Cardiac muscle cell (in vitro differentiated cells and primary cell): ENCODE measurements around a stretch of chr10.

DNA sequence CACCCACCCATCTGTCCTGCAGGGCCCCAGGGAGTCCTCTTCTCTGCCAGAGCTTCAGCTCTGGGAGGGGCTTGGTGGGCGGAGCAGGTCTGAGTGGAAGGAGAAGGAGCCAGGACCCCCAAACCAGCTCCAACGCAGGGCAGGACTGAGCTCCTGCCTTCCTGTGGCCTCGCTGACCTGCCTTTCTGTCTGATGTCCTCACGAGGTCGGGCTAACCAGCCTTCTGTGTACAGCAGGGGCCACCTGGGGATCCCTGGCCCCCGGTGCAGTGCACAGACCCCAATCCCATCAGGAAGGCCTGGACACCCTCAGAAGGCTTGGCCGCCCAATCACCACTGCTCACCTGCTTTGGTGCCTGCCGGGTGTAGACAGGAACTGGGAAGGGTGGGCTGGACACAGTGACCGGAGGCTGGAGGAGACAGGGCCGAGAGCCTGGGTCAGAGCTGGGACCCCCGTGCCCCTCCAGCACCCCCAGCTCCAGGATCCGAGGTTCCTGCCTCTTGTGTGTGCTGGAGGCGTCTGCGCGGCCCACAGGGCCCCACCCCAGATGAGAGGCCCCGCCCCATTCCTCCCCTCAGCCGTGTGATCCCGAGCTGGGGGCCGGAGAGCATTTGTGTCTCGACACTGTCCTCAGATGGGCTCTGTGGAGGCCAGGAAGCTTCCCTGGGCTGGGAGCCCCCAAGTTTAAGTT lies 9.5 kb downstream of the ADAM8 start:
- RAMPAGE, long total RNA: no peak
- RRBS: 74% methylated on average over 2 of the region's 20 CpGs

GRCh38 chr10:133277646-133278356 lies 1.1 kb upstream of the ADAM8 start:
- RAMPAGE, long total RNA: no peak
- RRBS: no CpG with 5 or more reads among the region's 16 CpGs

DNA sequence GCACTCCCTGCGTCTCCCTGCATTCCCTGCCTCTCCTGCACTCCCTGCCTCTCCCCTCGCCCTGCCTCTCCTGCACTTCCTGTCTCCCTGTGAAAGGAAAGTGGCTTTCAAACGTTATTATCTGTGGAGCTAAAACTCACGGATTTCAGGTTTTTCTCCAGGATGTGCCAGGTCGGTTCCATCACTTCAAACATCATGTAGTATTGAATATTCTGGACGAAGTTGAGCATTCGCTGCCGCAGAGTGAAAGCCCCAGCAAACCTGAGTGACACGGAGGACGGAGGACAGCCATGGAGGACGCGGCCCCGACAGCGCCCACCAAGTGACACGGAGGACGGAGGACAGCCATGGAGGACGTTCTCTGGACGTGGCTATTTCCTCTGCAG lies 7.1 kb upstream of the ADAM8 start:
- RAMPAGE, long total RNA: no peak
- RRBS: no CpG with 5 or more reads among the region's 18 CpGs

DNA sequence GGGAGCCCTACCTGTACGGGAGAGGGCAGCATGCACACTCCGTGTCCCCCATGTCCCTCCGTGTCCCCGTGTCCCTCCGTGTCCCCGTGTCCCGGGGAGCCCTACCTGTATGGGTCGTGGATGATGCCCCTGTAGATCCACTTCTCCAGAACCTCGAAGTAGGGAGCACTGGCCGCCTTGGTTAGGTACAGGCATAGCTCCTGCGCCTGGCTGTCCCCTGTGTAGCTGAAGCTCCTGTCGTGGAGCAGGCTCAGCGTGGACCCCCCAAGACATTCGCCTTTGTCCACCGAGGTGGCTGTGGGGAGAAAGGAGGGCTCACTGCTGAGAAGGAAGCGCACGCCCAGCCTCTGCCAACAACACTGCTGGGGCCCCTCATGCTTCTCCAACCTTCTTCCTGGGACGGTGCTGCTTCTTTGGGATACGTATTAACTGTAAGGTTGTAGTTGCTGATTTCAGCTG lies 15.8 kb upstream of the ADAM8 start:
- RAMPAGE, long total RNA: no peak
- RRBS: no CpG with 5 or more reads among the region's 19 CpGs

DNA sequence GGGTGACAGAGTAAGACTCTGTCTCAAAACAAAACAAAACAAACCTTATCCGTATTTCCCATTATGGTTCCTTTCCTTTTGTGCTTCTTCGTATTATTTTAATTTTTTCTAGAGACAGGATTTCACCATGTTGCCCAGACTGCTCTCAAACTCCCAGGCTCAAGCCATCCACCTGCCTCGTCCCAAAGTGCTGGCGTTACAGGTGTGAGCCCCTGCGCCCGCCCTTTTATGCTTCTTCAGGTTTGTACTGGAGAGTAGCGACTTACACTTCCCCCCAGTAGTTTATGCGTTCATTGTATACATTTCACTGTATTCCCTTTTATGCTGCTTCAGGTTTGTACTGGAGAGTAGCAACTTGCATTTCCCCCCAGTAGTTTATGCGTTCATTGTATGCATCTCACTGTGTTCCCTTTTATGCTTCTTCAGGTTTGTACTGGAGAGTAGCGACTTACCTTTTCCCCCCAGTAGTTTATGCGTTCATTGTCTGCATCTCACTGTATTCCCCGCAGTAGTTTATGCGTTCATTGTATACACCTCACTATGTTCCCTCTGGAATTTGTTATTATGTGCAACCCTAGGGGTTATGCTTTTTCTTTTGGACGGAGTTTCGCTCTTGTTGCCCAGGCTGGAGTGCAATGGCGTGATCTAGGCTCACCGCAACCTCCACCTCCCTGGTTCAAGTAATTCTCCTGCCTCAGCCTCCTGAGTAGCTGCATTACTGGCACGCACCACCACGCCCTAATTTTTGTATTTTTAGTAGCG lies 7.9 kb downstream of the TUBGCP2 start:
- RAMPAGE, long total RNA: no peak
- RRBS: no CpG with 5 or more reads among the region's 20 CpGs

GRCh38 chr10:133329272-133330088 lies 7.2 kb downstream of the CALY start:
- RAMPAGE, long total RNA: no peak
- RRBS: no CpG with 5 or more reads among the region's 36 CpGs

- RAMPAGE, long total RNA: no peak
- RRBS: 3% methylated on average over 15 of the region's 91 CpGs
Measured at GRCh38 chr10:133527590-133528686, 775 bp downstream of the CYP2E1 start.